Non-pigmented ciliary epithelial cell (primary cell): ENCODE data around the genes CD53, DENND2D, ADORA3 and ST7L.

- RRBS = no CpG with 5 or more reads among the region's 12 CpGs
Observed at GRCh38 chr1:110872235-110873358, at the start of gene CD53. Gene CD53, plus strand, starts transcription at chr1:110873148.

DNA sequence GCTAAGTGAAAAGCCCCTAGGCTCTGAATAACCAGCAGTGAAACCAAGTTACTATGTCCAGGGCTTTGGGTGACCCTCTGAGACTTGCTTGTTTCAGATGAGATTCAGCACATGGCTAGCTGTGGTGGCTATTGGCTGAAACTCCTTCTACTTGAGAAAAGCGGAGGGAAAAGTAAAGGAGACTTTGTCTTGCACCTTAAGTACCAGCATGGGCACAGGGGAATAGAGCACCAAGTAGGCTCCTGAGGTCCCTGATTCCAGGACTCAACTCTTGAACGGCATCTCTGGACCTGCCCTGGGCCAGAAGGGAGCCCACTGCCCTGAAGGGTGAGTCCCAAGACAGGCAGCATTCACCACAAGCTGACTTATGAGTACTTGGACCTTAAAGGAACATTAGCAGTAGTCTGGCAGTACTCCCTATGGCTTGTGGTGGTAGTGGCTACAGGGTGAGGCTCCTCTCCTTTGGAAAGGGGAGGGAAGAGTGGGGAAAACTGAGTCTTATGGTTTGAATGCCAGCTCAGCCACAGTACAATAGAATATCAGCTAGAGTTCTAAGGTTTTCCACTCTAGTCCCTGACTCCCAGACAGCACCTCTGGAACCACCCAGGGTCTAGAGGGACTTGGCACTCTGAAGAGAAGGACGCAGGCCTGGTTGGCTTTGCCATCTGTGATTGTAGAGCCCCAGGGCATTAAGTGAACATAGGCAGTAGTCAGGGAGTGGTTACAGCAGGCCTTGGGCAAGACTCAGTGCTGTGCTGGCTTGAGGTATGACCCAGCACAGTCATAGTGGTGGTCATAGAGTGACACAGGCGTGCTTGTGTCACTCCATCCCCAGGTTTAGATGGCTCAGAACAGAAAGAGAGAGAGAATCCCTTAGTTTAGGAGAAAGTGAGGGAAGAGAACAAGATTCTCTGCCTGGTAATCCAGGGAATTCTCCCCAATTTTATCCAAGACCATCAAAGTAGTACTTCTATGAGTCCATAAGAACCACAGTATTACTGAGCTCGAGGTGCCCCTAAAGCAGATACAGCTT is 30.9 kb downstream of the CD53 start:
- RRBS = no CpG with 5 or more reads among the region's 5 CpGs

DNA sequence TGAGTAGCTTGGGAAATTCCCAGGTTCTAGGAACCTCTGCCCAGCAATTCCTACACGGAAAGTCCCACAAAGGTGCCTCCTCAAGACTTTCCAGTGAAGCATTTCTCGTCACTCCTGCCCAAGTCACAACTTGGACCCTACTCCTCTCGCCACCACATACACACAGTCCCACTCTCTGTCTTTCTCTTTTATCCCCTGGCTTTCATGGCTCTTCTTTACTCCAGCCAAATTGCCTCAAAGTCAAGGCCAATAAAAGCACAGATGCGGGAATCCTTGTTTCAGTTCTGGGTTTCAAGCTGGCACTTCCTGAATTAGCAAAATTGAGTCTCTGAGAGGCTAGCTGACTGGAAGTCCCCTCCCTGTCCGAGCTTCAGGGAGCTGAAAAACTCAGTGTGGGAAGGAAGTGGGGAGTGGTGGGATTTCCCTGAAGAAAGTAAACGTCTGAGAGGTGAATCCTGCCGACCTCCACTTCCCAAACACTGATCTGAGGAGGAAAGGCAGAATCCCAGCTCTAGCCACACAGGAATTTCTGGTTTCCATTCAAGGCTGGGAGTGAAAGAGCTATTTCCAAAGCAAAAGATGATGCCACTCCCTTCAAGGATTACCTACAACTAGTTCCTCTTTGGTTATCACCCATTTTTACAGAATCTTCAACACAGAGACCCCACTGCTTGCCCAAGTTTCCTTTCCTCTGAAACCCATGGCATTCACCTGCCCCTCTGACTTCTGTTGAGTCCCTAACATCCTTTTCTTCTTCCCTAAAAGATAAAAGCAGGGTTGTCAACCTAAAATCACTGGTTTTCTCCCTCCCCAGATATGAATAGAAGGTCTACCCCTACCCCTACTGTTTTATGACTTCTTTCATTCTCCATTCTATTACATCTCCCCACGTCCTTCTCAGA is 7.3 kb downstream of the DENND2D start:
- RRBS = no CpG with 5 or more reads among the region's 8 CpGs

DNA sequence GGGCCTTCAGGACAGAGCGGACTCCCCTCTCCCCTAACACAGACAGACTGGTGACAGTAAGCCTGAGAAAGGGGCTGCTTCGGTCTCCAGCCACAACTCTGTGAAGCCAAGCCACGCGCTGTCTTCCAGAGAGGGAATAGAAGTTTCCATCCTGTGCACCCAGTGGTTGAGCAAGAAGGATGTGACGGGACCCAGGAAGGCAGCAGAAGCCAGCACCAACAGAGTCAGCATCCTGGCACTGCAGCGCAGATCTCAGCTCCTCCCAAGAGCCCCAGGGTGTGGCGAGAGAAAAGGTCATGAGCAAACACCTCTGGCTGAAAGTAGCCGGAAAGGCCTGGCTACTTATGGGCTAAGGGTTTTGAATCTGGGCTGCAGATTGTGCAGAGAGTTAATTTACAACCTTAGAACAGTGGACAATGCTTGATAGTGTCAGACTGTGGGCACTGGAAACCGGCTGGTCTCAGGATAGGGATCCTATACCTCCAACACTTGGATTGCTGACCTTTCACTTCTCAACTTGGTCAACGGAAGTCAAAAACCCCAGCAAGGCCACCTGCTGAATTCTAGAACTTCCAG is at the start of gene DENND2D:
Gene DENND2D, minus strand, starts transcription at position 183 of the 576 bp plus-strand sequence.
- RRBS = no CpG with 5 or more reads among the region's 10 CpGs

DNA sequence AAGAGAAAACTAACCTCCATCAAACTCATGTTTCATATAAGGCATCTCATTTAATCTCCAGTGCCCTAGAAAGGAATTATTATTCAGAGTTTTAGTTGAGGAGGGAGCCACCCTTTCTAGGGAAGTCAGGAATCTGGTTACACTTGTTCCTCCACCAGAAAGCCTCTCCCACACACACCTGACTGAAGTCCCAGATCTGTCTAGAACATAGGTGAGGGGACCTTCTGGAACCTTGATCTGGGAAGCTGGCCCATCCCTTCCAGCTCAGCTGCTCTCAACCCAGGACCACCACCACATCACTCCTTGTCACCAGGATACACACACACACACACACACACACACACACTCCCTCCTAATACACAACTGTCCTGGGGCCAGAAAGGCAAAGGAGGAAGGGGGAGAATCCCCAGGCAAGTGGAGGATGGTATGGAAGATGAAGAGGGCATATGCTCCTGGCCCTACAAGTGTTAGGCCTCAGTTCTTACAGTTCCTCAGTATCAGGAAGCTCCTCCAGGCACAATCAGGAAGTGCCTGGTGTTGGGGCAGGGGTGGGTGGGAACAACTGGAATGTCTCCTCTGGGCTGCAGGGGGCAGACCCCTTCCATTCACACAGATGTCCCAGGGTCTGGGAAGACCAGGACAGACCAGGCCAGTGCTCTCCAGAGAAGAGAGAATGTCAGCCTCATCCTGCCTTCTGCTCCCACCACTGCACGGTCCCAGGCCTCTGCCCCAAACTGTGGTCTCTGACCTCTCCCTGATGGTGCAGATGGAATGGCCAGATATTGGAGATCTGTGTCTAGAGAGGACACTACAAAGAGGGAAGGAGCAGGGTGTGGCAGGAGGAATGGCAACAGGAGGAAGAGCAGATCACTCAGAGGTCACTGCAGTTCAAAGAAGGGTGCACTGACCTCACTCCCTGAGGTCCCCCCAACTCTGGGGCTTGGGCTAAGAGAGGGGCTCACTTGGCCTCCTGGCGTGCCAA is 2.2 kb upstream of the DENND2D start:
- RRBS = no CpG with 5 or more reads among the region's 2 CpGs

DNA sequence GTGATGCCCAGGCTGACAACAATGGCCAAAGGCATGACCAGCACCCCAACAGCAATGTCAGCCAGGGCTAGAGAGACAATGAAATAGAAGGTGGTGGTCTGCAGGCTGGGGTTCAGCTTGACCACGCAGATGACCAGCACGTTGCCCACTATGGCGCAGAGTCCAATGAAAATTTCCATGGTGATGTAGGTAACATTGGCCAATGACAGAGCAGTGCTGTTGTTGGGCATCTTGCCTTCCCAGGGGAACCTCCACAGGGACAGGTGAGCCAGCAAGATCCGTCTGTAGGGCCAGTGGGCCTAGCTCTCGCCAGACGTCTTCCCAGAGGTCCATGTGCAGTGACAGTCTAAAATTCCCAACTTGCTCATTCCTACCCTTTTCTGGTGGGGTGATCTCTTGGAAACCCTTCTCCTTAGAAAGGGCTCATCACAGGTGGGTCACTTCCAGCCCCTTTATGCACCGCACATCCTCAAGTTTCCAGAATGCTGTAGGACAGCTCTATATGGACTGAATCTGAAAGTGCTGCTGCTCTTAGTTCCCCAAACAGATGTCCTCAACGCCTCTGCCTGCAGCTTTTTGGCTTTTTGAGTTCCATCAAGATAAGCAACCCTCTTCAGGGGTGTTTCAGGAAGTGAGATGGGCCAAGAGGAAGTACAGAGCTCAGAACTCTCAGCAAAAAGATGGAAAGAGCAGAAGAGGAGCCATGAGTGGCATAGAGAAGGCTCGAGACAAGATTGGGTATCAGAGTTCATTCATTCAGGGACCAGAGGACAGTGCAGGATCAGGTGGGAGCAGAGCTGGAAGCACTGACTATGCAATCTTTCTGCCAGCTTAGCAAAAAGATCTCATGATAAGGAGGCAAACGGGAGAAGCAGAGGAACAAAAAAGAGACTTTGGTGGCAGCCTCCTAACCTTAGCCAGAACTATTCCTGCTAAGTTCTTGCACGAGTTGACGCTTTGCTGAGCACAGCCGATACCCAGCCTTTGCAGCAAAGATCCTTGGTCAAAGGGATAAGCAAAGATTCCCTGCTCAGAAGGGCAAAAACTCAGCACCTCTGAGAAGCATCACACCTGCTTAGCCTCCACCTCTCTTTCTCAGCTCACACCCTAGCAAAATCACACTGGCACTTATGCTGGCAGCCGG is at the start of gene ADORA3:
Gene ADORA3, minus strand, starts transcription at position 509 of the 1,144 bp plus-strand sequence.
- RRBS = no CpG with 5 or more reads among the region's 14 CpGs

DNA sequence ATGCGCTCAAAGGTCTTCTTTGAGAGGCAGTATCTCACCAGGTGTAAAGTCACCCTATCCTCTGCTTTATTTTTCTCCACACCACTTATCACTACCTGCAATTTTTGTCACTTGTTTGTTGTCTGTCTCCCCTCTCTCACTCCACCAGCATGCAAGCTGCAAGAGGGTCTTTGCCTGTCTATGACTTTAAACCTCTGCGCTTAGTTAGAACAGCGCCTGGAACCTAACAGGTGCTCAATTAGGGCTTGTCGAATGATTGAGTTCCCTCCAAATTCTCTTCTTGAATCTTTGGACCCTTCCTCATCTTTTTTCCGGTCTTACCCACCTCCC is 375 bp upstream of the RAP1A start:
- RRBS = 7% methylated on average over 1 of the region's 5 CpGs

DNA sequence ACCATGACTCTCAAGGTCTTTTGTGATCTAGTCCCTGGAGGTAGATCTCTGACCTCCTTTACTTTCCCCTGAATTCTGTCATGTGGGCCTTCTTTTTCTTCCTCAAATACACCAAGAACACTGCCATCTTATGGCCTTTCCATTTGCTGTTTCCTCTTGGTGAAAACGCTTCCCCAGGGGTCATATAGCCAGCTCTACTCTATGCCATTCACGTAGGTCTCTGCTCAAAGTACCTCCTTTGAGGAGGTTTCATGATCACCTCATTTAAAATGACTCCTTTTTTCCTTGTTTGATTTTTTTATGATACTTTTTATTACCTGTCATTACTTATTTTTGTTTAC is 2.7 kb downstream of the DDX20 start:
- RRBS = no CpG with 5 or more reads among the region's 2 CpGs

GRCh38 chr1:111892052-111892612 is 97.3 kb downstream of the KCND3 start:
- RRBS = no CpG with 5 or more reads among the region's 5 CpGs

DNA sequence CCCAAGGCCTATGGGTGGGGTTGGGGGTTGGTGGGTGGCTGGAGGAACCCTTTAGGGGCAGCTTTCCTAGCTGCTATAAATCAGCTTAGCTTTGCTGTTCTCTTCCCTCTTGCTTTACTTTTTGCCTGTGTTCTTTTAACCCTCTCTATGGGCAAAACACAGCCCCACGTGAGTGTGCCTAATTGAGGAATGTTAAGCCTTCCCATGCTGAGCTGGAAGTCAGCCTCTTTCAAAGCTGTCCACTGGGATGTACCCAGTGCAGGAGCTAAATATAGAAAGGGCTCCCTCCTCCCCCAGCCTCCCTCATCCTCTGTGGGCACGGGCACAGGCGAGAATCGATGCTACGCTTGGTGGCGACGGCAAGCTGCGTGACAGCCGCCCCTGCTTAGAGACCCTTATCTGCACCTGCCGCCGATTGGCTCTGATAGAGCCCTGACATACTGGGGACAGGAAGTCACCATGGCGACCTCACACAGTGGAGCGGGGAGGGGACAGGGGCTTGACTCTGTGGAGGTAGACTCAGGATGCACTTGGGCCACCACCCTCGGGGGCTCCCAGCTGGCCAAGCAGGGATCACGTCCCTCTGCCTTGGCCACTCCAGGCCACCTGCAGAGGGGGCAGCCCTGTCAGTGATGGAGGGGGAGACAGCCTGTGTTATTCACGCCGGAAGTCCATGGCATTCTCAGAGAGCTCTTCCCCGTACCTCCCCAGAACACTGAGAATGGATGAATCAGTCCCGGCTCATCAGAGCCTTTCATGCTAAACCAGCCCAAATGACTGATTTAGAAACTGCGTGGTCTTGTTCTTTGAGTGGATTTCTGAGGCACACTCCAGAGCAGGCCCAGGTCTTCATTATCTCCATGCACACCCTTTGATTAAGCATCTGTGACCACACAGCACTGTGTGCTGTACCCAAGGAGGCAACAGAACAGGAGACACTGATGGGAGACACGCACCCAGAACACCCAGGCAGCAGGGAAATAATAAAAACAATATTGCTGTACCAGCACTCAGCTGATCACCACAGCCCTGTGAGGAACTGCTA is 84.8 kb downstream of the KCND3 start:
- RRBS = 9% methylated on average over 3 of the region's 21 CpGs

GRCh38 chr1:111954960-111955517 is 34.4 kb downstream of the KCND3 start:
- RRBS = no CpG with 5 or more reads among the region's 6 CpGs

- RRBS = no CpG with 5 or more reads among the region's 10 CpGs
Observed at GRCh38 chr1:111992465-111993012, 3.1 kb upstream of the KCND3 start.

DNA sequence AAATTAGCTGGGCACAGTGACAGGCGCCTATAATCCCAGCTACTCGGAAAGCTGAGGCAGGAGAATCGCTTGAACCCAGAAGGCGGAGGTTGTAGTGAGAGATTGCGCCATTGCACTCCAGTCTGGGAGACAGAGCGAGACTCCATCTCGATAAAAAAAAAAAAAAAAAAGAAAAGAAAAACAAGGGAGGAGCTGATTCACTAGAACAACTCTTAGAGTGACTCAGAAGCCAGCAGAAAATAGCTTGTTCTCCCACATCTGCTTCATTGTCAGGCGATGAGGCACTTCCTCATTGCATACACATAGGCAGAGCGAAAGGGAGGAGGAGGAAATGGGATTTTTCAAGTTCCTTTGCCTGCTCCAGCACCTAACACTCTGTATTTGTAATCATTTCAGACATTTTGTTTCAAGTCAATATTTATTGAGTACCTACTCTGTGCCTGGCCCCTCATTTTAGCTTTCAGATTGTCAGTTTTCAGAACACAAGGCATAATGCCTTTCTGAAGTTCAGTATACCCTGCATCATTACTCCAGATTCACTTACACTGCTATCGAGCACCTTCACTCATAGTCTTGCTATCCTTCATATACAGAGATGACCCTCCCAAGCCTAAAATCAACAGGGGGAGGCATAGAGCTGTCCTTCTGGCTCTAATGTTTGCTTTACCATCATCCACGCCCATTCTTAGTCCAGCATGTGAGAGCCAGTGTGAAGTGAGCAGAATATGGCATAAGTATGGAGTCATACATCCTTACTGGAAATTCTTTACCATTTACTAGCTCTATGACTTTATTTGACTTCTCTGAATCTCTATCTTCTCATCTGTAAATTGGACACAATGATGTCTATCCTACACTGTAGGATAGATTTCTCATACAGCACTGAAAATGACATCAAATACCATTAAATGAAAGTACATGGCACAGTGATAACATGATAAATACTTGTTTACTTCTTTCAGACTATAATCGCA is 1.7 kb upstream of the CTTNBP2NL start:
- RRBS = no CpG with 5 or more reads among the region's 12 CpGs

GRCh38 chr1:112472017-112472553 is 36.7 kb upstream of the WNT2B start:
- RRBS = no CpG with 5 or more reads among the region's 2 CpGs

- RRBS = no CpG with 5 or more reads among the region's 10 CpGs
Observed at GRCh38 chr1:112503871-112504517, 4.8 kb upstream of the WNT2B start.

DNA sequence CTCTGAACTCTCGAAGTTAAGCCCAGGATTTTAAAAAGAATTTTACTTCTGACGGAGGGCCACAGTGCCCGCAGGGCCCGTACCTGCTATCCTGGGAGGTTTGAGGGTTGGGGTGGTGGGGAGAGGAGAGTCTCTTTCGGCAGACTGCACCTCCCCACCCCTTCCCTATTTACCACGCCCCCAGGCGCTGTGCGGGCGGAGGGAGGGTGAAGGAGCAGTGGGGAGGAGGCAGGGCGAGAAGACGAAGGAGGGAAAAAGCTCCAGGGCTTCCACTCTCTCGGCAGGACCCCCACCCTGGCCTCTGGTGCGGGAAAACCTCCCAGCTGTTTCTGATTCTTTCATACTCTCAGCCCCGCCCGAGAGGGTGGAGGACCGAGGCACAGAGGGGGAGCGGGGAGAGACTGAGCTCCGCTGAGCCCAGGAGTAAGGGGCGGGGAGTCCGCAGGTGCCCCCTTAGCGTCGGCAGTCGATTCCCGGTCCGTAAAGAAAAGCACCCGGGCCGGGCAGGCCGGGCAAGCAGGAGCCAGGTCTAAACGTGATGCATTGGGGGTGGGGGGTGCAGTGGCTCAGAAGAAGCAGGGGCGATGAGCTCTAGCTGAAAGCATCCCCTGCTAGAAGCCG is 816 bp upstream of the WNT2B start:
- RRBS = no CpG with 5 or more reads among the region's 31 CpGs

- RRBS = 4% methylated on average over 5 of the region's 55 CpGs
Observed at GRCh38 chr1:112618577-112619574, at the start of gene ST7L. Gene ST7L, minus strand, starts transcription at chr1:112619141.

GRCh38 chr1:112668744-112669212 is 5.7 kb upstream of the MOV10 start:
- RRBS = no CpG with 5 or more reads among the region's 1 CpG

- RRBS = no CpG with 5 or more reads among the region's 3 CpGs
Observed at GRCh38 chr1:112676196-112676575, 1.7 kb downstream of the MOV10 start.

GRCh38 chr1:112704780-112705756 is 1.9 kb downstream of the RHOC start:
- RRBS = no CpG with 5 or more reads among the region's 16 CpGs